Natural killer cell (primary cell): ENCODE measurements around a stretch of chr21.

GRCh38 chr21:29193622-29194034, 63.2 kb downstream of the MAP3K7CL start:
- PRO-cap: no peak

GRCh38 chr21:29219042-29219562, 79.6 kb upstream of the BACH1 start:
- PRO-cap: no peak

- PRO-cap: no peak
Measured at GRCh38 chr21:29293320-29293963, 5.3 kb upstream of the BACH1 start.

- PRO-cap: no peak
Measured at GRCh38 chr21:29309767-29310382, 11.2 kb downstream of the BACH1 start.

GRCh38 chr21:29325878-29326437, 27.2 kb downstream of the BACH1 start:
- PRO-cap: no peak

GRCh38 chr21:29650308-29650854, 289.4 kb downstream of the GRIK1 start:
- PRO-cap: no peak

DNA sequence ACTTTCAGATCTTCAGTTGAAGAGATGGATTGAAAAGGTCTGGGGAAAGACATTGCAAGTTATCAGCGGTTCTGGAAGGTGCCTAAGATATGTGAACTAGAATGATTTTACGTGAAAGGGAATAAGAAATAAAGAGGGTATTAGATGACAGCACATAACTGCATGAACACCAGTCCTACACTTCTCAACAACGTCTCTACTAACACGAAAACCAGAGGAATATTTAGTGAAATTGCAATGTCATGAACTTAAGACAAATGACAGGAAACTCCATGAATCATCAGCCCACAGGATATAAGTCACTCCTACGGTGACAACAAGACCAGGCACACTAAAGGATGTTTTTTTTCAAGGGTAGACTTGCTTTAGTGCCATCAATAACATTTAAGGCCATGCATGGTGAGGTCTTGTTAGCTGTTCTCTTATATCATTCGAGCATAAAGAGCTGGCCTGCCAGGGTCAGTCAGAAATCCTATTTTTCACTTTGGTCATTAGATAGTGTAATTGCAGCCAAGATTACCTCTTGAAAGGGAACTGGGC, 283.1 kb downstream of the GRIK1 start:
- PRO-cap: no peak

DNA sequence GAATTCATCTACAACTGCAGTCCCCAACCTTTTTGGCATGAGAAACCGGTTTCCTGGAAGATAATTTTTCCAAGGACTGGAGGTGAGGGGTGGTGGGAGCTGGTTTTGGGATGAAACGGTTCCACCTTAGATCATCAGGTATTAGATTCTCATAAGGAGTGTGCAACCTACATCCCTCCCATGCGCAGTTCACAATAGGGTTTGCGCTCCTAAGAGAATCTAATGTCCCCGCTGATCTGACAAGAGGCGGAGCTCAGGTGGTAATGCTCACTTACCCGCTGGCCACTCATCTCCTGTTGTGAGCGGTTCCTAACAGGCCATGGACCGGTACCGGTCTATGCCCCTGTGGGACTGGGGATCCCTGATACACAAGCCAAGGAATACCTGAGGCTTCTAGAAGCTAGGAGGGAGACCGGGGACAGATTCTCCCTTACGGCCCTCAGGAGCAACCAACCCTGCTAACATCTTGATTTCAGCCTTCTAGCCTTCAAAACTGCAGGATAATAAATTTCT, 170.4 kb downstream of the GRIK1 start:
- PRO-cap: no peak

- PRO-cap: no peak
Measured at GRCh38 chr21:30319965-30320300, 182 bp downstream of the KRTAP26-1 start.

GRCh38 chr21:31161096-31161806, 123.0 kb upstream of the KRTAP19-8 start:
- PRO-cap: no peak

- PRO-cap: no peak
Measured at GRCh38 chr21:31186863-31187400, 148.7 kb upstream of the KRTAP19-8 start.

- PRO-cap: no peak
Measured at GRCh38 chr21:31397475-31397839, 53.4 kb upstream of the TIAM1 start.

DNA sequence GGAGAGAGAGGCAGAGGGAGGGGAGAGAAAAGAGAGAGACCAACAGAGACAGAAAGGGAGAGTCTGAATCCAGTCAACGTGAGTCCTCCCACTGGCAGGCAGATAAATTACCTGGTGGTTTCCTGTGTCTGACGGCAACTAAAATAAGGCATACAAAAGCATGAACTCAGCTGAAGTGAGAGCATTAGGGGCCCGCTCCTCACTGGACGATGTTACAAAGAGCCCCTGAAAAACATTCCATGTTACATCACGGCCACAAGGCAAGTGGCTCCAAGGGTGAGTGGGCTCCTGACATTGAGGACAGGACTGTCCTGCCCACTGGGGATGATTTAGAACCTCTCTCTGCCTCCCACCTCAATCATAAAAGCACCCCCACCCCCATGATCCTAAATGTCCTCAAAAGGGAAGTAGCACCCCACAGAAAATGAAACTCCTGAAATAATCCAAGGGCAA, 66.7 kb upstream of the TIAM1 start:
- PRO-cap: no peak

GRCh38 chr21:31577039-31577331, 82.5 kb upstream of the SOD1 start:
- PRO-cap: no peak

DNA sequence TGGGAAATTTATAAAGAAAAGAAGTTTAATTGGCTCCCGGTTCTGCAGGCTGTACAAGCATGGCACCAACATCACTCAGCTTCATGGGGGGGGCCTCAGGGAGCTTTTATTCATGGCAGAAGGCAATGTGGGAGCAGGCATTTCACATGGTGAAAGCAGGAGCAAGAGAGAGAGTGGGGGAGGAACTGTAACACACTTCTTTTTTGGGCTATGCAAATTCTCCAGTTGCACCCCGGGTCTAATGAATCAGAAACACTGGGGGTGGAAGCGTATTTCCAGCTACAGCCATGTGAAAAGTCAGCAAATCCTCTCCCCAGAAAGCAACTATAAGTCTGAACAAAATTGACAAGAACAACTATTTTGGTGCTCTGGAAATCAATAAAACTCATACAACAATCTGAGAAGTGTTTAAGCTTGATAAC, 11.8 kb upstream of the SOD1 start:
- PRO-cap: no peak

GRCh38 chr21:31974383-31975016, 101.7 kb downstream of the HUNK start:
- PRO-cap: no peak

DNA sequence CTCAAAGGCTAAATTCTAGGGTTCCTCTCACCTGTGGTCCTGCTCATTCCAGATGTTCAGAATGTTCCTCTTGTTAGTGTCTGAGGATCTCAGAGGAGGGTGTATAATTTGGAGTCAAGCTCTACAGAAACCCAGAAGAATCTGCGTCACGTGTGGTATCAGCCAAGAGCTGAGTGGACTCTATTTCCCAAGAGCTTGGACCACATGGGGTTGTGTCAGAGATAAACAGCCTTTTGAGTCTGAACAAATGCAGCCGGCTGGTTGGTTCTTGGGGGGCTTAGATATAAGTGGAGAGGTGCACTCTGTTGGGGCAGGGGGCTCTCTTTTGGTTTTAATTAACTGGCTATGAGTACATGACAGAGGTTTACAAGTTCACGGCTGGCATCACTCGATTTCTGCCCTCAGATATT, 595 bp upstream of the MRAP start:
- PRO-cap: no peak

DNA sequence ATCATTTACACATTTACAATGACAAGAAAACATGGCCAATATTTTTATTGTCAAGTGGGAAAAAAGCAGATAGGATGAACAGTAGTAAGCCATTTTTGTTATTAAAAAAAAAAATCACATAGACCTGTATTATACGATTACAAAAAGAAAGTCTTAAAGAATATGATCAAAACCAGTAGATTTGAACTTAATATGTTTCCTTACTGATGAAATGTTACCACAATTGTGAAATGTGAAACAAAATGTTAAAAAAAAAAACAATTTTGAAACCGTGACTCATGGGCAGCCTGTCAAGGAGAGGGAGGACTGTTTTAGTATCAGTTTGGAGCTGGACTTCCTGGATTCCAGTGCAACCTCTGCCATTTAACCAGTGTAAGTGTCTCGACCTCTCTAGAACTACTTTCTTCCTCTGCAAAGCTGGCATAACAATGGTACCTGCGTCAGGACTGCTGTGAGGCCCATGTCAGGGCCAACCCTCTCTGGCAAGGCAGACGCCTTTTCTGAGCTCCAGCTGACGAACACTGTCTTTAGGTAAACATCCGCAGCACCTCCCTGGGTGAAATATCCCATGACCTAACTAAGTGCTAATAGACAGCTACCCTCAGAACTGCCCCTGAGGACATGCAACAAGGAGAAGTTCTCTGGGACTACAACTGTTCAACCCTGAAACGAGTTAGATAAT, 21.0 kb downstream of the URB1 start:
- PRO-cap: no peak

DNA sequence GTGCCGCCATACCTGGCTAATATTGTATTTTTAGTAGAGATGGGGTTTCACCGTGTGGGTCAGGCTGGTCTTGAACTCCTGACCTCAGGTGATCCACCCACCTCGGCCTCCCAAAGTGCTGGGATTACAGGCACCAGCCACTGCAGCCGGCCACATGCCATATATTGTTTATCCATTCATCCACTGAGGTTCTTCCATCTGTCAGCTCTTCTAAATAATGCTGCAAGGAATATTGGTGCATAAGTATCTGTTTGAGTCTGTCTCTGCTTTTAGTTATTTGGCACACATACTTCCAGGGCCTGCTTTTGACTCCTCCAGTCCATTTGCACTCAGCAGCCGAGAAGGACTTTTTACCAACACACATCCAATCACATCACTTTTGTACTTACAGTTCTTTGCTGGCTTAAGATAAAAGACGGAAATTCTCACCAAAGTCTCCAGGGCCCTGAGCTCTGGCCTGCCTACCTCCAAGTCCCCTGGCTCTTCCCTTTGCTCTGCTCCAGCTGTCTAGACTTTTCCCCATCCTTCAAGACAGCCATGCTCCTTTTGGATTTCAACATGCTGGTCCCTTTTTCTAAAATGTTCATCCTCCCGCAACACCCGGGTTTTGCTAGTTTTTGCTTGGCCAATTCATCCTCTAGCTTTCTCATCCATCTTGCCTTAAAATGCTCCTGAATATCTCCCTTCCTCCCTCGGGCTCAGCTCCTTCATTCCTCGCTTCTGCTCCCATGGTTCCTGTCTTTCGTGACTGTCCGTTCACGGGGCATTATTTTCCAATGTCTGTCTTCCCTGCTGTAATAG, 2.2 kb upstream of the EVA1C start:
- PRO-cap: no peak

DNA sequence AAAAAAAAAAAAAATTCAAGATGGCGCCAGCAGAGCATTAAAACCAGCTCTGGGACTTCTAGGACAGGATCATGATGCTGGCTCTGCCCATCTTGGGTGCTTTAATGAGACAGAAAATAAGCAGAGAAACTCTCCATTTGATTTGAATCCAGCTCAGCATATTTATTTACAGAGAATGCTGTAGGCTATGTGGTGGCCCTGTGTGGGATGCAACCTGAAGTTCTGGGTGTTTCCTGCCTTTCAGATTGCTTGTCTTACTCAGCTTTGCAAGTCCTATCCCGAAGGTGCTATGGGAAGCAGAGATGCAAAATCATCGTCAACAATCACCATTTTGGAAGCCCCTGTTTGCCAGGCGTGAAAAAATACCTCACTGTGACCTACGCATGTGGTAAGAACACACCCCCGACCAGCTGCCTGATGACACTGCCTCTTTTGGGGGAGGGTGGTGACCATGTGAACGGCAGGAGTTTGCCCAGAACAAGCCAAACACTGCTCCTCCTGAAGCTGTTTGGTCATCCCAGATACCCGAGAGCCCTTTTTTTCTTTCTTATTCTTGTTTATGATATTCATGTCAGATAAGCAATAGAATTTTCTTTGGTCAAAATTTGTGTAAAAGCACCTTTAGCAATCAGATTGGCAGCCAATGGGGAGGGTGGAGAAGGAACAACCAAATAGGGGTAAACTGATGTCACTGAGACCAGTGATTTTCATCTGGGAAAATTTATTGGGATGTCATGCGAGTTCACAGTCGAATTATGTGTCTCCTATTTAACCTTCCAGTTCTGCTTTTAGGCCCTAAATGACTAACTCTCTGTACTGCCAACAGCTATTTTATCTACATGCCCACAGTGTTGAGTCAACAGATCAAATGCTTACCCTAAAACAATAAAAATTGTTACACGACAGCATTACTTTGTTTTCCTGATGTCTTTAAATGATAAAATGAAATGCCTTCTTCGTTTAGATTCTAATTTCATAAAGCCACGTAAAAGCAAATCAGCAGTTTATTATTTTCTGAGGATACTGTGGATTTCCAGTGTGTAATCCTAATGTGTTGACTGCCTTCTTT, 82.6 kb downstream of the EVA1C start:
- PRO-cap: no peak